LHCN-M2 (cell line): ENCODE measurements around the gene RAPGEF6.

- RAMPAGE, long total RNA = no peak
Measured at GRCh38 chr5:128115912-128116159, 32.3 kb downstream of the SLC12A2 start.

GRCh38 chr5:128736271-128736849 is 198.3 kb upstream of the FBN2 start:
- RAMPAGE, long total RNA = no peak

DNA sequence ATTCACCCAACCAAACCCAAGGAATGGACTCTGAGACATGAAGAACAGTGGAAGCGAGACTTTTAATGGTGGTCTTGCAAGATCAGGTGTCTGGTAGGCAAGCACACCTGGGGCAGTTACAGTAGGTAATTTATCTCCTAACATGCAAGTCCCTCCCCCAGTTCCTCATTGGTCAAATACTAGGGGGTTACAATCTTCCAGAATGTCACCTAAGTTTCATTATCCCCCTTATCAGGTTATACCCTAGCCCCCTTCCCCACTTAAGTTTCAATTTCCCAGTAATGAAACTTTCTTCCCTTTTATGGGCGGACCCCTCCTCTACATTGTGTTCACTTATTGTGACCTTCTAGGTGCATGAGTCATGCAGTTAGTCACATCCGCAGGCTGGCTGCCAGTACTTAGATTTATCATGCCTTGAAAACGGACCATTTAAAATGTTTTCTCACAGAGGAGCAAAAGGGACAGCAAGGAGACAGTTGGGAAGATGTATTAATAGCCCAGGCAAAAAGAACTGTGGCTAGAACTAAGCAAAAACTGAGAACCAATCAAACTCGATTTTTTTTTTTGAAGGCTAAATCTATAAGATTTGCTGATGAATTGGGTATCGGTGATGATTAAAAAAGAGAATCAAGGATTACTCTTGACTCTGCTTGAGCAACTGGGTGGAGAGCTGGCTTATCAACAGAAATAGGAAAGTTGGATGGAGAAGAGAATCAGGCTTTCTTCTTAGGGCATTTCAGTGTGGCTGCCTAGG is 615.2 kb downstream of the HINT1 start:
- RAMPAGE, long total RNA = no peak

GRCh38 chr5:131164084-131165139 is 644 bp downstream of the HINT1 start:
- RAMPAGE, long total RNA = no peak

DNA sequence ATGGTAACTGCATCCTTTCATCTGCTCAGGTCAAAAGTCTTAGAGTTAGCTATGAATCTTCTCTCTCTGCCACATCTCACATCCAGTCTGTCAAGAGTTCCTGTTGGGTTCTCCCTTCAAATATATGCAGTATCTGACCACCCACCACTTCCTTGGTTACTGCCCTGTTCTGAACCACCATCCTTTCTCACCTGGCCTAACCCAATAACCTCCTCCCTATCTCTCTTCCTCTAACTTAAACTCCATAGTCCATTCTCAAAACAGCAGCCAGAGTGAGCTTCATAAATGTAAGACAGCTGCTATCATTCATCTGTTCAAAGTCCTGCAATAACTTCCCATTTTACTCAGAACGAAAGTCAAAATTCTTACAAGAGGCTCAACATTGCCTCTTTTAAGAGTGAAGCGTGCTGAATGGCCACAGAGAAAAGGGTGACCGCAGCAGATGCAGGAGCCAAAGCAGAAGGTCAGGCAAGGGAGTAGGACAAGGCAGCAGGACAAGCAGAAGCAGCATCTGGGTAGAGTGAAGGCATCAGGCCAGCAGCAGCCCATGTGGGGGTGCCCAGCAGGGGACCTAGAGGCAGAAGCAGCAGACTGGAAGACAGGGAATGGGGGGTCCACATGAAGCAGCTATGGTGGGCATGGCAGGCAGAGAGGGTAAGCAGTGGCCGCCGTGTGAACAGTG is 39.3 kb upstream of the CDC42SE2 start:
- RAMPAGE, long total RNA = no peak

DNA sequence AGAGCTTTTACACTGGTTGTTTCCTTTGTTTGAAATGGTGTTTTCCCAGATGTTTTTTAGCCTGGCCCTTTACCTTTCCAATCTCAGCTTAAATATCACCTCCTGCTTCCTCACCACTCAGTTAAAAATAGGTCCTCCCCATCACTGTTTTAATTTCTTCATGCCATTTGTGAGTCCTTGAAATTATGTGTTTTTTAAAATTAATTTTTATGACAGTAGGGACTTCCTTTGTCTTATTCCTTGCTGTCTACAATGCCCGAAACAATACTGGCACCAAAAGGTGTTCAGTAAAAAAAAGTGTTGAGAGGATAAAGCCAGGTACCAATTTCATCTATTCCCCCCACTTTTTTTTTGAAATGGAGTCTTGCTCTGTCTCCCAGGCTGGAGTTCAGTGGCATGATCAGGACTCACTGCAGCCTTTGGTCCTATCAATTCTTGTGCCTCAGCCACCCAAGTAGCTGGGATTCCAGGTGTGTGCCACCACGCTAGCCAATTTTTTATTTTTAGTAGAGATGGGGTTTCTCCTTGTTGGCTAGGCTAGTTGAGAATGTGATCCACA is 13.9 kb downstream of the CDC42SE2 start:
- RAMPAGE, long total RNA = no peak

DNA sequence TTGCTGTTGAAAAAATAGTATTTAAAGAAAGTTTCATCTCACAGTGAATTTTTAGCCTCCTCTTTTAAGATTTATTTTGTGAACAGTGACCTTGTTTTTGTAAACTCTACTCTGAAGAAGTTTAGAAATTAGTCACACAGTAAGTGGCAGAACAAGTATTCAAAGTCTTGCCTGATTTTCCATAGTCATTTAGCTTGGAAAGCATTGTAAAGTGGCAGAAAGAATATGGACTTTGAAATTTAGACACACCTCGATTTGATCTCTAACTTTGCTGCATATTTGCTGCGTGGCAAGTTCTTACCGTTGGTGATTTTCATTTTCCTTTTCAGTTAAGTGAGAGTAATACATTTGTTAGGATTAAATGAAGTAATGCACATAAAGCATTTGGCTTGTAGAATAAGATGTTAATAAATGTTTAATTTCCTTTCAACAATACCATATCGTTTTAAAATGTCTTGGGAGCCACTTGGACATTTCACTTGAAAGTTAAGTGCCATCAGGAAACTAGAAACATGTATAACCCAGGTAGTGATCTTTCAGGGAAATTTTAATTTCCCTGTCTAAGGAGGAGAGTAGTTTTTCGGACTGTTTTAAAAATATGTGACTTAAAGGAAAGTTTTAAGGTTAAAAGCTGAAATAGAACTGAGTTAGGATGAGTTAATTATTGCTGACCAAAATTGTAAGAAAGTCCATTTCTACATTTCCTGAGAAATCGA is 17.8 kb downstream of the CDC42SE2 start:
- RAMPAGE, long total RNA = no peak

DNA sequence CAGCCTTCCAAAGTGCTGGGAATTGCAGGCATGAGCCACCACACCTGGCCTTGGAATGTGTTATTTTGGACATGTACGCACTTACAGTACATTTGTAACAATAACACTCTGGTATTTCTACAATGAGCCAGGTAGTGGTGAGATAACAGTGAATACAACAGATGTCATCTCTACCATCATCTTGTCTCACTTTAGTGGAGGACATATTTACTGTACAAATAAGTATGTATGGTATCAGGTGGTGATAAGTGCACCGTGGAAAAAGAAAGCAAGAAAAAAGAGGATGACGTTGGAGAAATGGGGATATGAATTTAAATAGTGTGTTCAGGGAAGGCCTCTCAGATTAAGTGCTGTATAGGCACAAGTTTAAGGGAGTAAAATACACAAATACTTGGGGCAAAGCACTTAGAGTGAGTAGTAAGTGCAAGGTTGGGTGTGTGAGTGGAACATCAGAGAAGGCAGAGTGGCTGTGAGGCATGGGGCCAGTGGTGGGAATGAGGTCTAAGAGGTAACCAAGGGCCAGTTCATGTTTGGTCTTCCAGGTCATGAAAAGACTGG is 100.2 kb downstream of the CDC42SE2 start:
- RAMPAGE, long total RNA = no peak

DNA sequence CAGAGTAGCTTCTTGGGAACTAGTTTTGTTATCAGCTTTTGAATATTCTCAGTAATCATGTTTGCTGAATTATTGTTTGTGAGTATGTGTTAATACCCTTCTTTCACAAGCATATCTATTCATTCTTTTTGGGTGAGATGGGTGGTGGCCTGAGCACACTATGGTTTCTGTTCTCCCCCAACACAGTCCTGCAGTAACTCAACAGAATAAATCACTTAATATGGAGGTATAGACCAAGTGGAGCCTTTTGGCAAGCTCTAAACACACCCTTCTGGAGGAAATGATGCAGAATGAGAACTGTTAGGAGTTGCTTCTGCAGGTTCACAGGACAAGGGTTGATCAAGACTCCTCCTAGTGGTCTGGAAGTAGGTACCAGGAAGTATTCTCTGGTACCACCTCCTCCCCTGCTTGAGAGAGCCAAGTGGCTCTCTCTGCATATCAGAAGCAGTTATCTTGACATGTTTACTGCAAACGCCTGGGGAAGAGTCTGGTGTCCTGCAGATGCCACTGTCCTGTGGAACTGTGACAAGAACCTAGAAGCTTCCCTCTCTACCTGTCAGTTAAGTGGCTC is 118.4 kb downstream of the CDC42SE2 start:
- RAMPAGE, long total RNA = no peak

GRCh38 chr5:131399656-131400028 is 135.8 kb downstream of the CDC42SE2 start:
- RAMPAGE, long total RNA = no peak

DNA sequence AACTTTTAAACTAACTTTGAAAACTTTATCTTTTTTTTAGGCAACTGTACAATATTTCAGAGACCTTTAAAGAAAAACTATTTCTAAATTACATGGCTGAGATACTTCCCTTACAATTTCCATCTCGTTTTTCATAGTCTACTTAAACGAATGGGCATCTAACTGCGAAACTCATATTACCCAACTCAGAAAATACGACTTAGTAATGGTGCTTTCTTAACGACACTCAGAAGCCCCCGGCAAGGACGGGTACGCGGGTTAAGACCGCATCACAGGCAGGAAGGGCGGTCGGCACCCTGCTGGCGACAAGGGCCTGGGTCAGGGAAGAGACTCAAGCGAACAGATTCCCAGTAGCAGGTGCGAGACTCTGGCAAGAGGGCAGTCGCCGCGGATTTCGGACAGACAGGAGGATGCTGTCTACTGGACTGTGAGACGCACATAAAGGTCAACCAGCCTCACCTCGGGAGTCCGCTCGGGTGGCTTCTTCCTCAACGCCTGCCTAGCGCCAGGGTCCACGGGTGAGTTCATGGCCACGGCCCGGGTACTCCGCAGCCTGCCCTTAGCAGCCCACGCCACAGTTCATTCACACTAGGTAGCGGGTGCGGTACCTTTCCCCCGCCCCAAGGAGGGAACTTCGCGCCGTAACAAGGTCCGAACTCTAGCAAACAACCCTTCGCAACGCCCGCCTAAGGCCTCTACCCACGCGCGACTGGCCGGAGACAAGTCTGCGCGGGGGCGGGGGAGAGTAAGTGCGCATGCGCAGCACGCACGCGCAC is at the start of gene RAPGEF6:
Gene RAPGEF6, minus strand, starts transcription at position 727 of the 776 bp plus-strand sequence.
- RAMPAGE, long total RNA = no peak

DNA sequence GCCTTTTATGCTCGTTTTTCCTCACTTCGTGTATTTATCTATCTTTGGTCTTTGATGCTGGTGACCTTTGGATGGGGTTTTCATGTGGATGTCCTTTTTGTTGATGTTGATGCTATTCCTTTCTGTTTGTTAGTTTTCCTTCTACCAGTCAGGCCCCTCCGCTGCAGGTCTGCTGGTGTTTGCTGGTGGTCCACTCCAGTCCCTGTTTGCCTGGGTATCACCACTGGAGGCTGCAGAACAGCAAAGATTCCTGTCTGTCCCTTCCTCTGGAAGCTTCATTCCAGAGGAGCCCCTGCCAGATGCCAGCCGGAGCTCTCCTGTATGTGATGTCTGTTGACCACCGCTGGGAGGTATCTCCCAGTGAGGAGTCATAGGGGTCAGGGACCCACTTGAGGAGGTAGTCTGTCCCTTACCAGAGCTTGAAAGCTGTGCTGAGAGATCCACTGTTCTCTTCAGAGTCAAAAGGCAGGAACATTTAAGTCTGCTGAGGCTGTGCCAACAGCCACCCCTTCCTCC is 68.0 kb downstream of the FNIP1 start:
- RAMPAGE, long total RNA = no peak

DNA sequence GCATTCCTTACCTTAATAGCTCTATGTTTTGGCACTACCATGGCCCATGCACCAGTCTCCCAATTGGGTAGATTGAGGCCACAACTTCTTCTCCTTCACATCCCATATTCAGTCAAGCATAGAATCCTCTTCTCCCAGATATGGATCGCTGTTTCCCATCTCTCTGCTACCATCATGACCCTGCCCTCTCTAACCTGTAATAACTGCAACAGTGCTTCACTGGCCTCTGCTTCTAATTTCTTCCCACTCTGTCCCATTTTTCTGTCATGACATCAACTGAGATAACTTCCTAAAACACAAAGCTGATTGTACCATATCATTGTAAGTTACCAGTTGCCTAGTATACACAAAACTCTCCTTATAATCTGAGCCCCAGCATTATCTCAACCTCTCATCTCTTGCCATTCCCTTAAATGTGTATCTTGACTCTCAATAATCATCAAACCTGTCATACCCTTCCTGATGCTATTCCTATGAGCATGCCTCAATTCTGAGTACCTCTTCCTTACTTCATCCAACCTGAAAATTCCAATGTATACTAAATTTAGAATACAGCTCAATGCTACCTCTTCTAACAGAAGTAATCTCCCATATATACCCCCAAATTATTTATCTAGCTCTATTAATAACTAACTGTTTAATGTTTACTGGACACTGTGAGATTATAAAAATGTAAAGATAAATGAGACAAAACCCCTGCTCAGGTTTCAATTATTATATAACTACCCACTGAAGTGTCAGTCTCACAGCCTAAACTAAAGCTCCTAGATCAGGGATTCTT is 24.0 kb downstream of the FNIP1 start:
- RAMPAGE, long total RNA = no peak

GRCh38 chr5:132020186-132020713 is 8.8 kb upstream of the ACSL6 start:
- RAMPAGE, long total RNA = no peak

GRCh38 chr5:132056274-132056591 is 4.2 kb upstream of the IL3 start:
- RAMPAGE, long total RNA = no peak

DNA sequence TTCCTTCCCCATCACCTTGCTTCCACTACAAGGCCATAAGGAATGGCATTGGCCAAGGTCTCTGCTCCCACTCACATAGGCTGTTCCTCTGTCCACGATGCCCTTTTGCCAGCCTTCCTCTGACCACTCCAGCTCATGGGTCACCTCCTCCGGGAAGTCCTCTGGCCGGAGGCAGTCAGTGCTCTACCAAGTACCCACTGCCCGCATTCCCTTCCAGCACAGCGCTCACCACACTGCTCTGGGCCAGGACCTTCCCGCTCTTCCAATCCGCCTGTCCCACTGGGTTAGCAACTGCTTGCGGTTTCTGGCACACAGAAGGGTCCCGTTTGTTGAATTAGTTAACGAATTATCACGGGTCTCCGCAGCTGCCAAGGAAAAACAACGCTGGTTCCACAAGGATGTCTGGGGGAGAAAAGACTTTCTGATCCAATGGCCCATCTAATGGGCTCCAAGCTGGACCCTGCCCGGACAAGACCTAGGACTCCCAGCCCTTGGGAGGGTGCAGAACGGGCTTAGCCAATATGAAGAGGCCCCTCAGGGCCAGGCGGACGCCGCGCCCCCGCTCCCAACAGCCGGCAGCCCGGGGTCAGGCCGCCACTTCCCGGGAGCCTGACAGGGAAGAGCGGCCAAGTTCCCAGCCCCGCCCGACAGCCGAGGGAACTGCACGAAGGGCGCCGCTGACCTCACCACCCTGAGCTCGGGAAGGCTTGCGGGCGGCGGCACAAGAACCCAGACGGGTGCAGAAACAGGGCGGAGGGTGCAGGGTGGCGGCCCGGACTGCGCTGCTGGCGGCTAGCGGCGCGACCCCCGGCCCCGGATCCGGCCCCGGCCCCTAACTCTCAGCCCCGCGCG is 570 bp downstream of the P4HA2 start:
- RAMPAGE, long total RNA = no peak

GRCh38 chr5:132228494-132229212 is 1.0 kb upstream of the P4HA2 start:
- RAMPAGE, long total RNA = no peak

DNA sequence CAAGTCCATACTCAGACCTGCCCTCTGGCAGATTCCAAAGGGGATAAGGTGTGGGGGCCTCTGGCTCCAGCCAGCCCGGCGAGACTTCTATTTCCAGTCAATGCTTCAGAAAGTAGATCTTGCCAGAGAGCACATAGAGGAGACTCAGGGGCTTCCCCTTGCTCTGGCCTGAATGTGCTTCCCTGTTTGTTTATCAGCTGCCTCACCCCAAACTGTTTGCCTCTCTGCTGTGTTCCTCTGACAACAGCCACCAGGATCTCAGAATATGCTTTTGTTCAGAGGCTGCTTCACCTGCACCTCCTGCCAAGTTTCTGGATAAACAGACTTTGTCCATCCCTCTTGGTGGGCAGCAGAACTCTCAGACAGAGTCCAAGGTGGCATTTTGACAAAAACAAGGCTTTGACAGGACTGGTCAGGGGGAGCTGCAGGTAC is 7.7 kb downstream of the SLC22A4 start:
- RAMPAGE, long total RNA = no peak

GRCh38 chr5:132378352-132379087 is 9.0 kb downstream of the SLC22A5 start:
- RAMPAGE, long total RNA = no peak

- RAMPAGE, long total RNA = no peak
Measured at GRCh38 chr5:132386601-132387404, 17.3 kb downstream of the SLC22A5 start.